H9 (cell line): ENCODE data around the genes CHRNA5 and MTHFS.

GRCh38 chr15:78541182-78541479 lies 887 bp downstream of the PSMA4 start:
- PRO-cap: no peak

DNA sequence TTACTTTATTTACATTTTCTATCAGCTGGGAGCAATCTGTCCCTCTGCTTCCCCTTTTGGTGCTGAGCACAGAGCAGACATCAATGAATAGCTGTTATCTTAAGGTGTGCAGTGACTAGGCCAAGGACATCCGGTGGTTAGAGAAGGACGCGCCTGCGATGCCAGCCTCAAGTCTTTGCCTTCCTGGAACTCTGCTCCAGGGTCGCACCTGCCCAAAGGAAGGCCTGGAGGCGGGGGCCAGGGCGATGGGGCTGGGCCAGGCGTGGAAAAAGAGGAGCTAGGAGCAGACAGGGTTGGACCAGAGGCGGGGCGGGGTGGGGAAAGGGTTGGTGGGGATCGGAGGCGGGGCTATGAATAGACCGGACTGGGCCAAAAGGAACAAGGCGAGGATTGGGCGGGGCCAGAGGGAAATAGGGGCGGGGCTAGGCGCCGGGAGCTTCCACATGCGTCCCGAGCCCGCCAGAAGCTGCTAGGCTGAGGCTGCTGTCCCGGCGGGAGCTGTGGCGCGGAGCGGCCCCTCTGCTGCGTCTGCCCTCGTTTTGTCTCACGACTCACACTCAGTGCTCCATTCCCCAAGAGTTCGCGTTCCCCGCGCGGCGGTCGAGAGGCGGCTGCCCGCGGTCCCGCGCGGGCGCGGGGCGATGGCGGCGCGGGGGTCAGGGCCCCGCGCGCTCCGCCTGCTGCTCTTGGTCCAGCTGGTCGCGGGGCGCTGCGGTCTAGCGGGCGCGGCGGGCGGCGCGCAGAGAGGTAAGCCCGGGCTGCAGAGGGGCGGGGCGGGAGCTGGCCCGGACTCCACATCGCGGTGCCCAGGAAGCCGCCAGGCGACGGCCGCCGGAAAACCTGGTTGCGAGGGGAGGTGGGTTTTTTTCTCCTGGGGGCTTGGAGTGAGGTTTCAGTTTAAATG lies at the start of gene CHRNA5:
Gene CHRNA5, plus strand, starts transcription at position 442 of the 904 bp plus-strand sequence.
- PRO-cap: bidirectional peak, plus-strand start at position 462 of the sequence, minus-strand start at position 193 of the sequence; bidirectional peak, plus-strand start at position 790 of the sequence, minus-strand start at position 718 of the sequence

GRCh38 chr15:78619665-78620676 lies 825 bp downstream of the CHRNA3 start:
- PRO-cap: no peak

- PRO-cap: unidirectional peak, minus-strand start at chr15:78727769
Observed at GRCh38 chr15:78727599-78728018, 83.7 kb downstream of the ADAMTS7 start.

DNA sequence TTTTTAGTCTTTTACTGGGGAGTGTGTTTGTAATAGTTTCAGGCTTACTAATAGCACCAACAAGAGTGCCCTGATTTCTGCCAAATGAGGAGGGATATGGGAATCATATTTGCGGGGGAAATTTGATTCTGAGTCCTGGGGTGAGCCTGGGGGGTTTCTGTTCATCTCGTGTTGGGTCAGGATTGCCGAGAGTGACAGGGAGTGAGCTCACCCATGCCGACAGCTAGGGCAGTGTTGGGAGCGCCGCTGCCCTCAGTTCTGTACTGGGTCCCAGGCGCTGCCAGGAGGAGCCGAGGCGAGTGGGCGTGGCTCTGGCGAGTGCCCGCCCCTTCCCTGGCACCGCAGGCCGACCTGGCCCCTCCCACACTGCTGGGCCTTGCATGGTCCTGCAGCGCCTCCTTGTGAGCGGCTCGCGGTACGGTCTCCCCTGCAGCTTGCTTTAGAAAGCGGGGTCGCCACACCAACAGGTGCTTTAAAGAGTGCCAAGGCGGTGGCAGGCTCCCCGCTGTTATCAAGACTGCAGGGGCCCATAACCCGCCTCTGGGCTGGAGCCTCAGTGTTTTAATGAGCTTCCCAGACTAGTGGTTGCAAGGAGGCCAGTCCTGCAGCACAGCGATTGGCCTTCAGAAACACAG lies 60.3 kb downstream of the ADAMTS7 start:
- PRO-cap: no peak

DNA sequence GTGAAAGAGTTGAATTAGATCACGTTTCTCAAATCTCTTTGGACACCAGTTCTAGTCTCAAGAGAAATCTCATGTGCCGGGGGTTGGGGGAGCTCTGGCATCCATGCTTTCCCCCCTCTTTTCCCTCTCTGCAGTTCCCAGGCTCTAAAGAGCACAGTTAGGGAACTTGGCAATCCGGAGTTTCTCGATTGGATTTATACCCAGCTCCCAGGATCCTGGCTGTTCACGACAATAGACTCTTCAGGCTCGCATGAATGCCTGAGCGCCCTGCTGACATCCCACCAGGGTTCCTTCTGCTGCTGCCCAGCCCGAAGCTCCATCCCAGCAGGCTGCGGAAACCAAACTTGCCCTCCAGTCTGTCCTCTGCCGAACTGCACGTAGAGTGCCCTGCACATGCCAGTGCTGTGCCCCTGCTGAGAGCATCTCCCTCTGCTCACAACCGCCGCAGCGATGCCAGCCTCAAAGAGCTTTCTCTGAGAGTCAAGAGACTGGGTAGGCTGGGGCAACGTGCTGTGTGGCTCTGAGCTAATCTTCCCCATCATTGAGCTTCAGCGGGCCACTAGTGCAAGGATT lies 6.9 kb downstream of the ADAMTS7 start:
- PRO-cap: no peak

DNA sequence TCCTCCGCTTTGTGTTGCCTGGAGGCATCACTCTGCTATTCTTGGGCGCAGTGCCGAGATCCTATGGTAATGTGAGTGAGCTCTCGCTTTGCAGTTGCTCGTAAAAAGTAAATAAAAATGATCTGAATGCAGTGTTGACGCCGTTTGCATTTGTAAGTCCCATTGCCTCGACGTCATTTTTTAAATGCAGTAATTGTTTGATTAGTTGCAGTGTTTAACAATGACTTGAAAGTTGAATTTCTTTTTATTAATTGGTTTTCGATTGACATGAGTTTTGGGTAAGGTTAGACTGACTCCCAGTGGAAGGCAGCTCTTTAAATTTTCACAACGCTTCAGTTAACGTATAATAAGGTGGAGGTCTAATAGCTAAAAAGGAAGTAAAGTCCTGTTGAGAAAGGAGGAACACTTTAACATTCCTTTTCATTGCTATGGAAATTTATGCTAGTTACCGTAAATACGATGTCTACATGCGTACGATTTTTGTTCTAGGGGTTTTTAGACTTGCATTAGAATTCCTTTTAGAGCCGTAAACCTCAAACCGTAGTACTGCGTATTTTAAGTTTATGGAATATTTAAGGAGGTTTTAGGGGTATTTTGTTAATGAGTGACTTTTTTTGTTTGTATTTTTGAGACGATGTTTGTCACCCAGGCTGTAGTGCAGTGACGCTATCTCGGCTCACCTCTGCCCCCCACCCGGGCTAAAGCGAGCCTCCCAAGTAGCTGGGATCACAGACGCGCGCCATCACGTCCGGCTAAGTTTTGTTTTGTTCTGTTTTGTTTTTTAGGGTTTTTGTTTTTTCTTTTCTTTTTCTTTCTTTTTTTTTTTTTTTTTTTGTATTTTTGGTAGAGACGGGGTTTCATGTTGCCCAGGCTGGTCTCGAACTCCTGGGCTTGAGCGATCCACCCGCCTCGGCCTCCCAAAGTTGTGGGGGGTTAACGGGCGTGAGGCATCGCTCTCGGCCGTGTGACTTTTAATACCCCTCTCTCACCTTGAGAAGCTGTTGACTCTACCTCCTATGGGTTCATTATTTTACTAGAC lies 1.4 kb downstream of the MORF4L1 start:
- PRO-cap: bidirectional peak, plus-strand start at position 38 of the sequence, minus-strand start outside the sequence; bidirectional peak, plus-strand start at position 436 of the sequence, minus-strand start at position 373 of the sequence

- PRO-cap: no peak
Observed at GRCh38 chr15:78880326-78880690, 7.6 kb downstream of the MORF4L1 start.

DNA sequence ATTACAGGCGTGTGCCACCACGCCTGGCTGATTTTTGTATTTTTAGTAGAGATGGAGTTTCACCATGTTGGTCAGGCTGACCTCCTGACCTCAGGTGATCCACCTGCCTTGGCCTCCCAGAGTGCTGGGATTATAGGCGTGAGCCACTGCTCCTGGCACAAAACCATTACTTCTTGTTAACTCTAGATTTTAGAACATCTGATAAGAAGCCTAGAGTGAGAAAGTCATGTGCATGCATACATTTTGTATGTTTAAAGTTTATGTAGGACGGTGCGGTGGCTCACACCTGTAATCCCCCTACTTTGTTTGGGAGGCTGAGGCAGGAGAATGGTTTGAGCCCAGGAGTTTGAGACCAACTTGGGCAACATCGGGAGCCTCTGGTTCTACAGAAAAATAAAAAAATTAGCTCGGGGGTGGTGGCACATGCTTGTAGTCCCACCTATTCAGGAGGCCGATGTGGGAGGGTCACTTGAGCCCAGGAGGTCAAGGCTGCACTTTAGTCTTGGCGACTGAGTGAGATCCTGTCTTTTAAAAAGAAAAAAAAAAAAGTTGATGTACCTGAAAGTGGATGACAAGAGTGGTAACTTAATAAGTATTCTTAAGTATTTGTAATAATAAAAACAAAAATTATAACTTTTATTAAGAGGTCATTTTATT lies 15.4 kb downstream of the MORF4L1 start:
- PRO-cap: no peak

DNA sequence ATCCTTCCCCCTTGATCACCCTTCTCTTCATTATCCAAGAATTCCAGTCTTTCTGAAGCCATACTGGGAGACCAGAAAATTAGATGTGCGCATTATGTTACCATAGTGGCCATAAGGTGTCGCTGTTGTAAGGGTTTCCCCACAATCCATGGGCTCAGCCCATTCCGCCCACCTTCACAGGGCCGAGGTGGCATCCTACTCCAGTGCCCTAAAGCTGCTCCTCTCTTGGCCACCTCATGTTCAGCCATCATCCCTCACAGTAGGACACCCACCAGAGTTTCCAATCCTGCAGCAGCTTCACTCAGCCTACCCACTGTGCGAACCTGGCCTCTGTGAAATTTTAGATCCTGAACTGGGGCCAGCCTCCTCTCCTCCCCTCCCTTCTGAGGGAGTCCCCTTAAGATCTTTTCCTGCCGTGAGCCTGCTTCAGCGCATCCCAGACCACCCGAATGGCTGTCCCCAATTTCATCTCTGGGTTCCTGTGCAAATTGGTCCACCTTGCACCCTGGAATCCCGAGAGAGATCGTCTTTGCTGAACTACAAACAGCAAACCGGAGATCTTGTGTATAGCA lies 34.9 kb downstream of the CTSH start:
- PRO-cap: no peak

DNA sequence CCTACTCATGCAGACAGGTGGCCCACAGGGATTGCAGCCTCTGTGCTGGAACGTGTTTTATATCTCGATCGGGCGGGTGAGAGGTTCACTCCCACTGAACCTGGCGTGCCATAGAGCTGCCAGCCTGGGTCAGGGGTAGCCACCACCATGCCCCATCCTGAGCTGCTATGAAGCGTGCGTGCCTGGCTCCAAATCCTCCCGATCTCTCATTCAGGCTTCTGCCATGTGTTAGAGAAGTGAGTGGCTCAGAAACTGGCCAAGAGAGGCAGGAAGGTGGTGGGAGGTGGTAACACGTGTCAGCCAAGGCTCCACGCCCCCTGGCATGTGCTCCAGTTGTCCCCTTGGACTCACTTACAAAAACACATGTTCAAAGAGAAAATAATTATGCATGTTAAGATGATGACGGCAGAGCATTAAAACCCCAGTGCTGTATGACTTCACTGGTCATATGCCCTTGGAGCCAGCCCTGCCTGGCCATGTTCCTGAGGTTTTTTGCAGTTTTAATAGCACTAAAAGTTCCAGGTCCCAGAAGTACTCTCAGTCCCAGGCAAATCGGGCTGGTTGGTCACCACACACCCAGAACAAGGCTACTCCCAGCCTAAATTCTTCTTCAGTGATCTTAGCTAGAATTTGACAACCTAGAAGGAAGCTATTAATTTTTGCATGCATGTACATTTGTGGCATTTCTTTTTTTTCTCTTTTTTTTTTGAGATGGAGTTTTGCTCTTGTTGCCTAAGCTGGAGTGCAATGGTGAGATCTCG lies 30.5 kb downstream of the CTSH start:
- PRO-cap: no peak

- PRO-cap: no peak
Observed at GRCh38 chr15:78921689-78922701, 22.9 kb downstream of the CTSH start.

GRCh38 chr15:78997854-78998577 lies 53.2 kb upstream of the CTSH start:
- PRO-cap: no peak

DNA sequence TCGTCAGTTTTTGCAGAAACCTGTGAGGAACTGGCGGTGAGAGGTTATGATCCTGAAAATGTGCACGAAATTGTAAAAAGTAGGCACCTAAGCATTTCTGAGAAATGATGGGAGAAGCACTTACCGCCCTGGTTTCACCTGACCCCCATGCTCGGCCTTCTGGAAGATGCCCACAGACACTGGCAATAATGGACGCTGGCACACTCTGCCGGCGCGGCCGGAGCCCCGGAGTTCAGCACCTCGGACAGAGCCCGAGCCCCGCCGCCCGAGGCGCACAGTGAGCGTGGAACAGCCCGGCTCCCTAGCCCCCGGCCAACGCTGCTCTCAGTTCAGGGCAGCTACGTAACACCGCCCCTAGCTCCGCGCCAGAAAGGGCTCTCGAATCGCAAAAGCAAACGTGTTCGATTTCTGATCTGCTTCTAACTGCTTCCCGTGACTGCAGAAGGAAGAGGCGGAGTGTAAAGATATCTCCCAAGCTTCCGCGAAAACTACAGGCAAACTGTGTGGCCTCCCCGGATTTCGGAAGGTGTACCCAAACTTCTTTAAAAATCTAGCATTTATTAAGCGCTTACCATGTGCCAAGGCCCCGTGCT lies 1.1 kb downstream of the ANKRD34C start:
- PRO-cap: no peak

DNA sequence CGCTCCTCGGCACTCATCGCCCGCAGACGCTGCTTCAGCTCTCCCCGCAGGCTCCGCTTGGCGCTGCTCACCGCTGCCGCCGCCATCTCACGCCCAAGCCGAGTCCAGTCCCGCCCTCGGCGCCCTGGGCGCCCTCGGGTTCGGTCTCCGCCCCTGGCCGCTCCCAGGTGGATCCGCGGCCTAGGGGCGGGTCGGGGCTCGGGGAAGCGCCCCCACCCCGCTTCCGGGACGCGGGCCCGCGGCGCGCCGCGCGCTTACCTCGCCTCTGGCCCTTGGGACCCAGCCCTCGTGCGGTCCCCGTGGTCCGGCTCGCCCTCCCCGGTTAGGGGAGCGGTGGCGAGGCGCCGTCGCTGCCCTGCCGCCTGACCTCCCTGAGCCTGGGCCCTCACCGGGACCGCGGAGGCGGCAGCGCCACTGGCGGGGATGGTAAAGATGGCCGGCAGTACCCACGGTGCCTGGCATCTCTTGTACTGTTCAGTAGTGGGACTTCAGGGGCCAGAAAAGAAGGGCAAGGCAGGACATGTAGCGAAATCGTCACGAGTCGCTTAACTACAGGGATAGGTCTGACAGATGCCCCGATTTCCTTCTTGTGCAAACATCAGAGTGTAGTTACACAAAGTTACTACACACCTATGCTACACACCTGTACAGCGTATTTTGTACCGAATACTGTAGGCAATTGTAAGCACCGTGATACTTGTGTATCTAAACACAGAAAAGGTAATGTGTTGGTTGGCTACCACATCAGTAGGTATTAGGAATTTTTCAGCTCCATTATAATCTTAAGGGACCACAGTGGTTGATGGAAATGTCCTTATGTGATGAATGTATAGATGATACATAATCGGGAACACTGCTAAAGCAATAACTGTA lies at the start of gene MTHFS:
Gene MTHFS, minus strand, starts transcription at position 112 of the 873 bp plus-strand sequence.
- PRO-cap: bidirectional peak, plus-strand start at position 116 of the sequence, minus-strand start at position 109 of the sequence; bidirectional peak, plus-strand start at position 280 of the sequence, minus-strand start at position 398 of the sequence

- PRO-cap: no peak
Observed at GRCh38 chr15:79918077-79918808, 21.4 kb upstream of the MTHFS start.

DNA sequence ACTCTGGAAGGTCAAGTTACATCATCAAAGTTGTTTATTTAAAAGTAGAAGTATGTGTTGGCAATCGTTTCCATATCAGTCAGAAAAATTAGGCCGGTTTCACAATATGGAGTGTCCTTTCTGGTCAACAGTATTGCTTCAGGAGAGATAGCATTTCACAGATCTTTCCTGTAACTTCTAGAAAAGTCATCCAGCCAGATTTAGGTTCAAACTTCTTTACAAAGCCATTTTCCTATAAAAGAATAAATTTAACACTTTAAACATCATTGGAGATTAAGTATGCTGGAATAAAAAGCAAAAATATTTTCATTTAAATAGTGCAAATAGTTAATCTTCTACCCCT lies 10.1 kb downstream of the BCL2A1 start:
- PRO-cap: no peak

GRCh38 chr15:79988701-79989118 lies 17.7 kb upstream of the BCL2A1 start:
- PRO-cap: no peak

DNA sequence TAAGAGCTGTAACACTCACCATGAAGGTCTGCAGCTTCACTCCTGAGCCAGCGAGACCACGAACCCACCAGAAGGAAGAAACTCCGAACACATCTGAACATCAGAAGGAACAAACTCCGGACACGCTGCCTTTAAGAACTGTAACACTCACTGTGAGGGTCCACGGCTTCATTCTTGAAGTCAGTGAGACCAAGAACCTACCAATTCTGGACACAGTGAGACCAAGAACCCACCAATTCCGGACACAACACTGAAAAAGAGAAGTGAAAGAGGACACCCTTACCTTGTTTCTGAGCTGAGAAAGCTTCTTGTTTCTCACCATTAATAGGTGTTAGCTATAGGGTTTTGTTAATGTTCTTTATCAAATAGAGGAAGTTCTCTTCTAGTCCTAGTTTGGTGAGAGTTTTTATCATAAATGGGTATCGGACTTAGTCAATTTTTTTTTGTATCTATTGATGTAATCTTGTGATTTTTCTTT lies 41.9 kb upstream of the ZFAND6 start:
- PRO-cap: no peak

DNA sequence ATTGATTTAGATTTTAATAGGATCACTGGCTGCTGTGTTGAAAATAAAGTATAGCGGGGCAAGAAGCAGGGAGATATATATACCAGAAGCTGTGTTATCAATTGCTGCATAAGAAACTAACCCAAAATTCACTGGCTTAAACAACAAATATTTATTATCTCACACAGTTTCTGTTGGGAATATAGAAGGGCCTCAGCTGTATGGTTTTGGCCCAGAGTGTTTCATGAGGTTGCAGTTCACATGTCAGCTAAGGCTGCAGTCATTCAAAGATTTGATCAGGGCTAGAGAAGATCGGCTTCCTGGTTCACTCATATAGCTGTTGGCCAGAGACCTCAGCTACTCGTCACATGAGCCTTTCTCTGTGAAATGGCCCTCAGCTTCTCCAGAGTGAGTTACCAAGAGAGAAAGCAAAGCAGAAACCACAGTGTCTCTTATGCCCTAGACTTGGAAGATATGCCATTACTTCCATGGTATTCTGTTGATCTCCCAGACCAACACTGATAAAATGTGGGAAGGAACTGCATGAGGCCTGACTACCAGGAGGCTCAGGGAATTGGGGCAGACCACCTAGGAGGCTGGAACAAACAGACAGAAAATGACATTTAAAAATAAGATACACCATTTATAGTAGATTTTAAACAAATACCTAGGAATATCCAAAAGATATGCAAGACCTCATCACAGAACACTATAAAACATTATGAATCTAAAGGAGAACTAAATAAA lies 42.9 kb upstream of the FAH start:
- PRO-cap: no peak